Natural killer cell (primary cell): ENCODE measurements around a stretch of chr7.

GRCh38 chr7:140791758-140792673, 95.5 kb downstream of the NDUFB2 start:
- PRO-cap, result no peak

GRCh38 chr7:140886401-140886850, 38.3 kb downstream of the BRAF start:
- PRO-cap, result no peak

DNA sequence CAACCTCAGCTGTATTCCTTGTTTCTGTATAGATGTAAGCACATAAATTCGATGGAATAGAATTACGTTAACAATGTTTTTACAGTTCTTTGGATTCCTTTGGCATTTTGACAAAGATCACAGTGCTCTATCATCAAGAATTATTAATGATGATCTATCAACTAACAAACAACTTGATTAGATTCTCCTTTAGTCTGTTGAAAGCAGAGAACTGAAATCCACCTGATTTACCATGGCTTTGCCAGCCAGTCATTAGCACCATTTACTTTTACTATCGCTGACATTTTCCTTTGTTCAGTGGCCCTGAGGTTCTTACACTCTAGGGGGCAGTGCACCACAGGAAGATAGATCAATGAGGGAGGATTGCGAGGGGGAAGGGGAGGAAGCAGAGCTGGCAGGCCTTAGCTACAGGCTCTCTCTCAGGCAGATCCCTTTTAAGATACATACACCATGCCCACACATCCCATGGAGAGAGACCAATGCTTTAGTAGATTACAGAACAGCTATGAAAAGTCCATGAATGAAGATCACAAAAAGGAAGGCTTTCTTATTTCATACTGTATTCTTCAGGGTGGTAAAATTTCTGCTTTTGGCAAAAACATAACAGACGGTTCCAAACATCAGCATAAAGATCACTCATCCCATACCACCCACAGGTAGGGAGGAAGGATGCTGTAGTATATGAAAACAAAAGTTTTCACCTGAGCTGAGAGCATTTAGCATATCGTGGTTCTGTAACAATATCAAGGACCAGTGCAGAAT, 47.5 kb downstream of the DENND11 start:
- PRO-cap, result no peak

- PRO-cap, result no peak
Observed at GRCh38 chr7:141656540-141657041, 45.4 kb downstream of the DENND11 start.

DNA sequence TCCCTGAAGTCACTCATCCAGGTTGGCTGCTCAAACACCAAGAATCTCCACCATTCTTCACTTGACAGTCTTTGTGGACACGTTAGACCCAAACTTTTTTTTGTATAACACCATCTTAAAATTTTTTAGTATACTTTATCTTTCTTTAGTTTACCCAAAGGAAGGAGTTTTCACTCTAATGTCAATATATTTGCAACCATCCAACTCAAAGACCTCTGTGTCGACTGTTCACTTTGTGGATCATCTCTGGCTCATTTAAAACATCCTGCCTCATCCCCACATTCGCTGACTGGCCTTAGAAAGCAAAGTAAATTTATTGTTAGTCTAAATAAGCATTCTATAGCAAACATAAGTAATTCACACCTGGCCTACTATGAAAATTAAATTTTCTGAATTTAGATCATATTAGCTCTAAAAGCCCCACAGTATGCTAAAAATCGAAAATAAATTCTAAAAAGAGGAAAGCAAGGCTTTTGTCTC, 44.6 kb downstream of the DENND11 start:
- PRO-cap, result no peak

- PRO-cap, result no peak
Observed at GRCh38 chr7:141695603-141696314, 6.2 kb downstream of the DENND11 start.

- PRO-cap, result no peak
Observed at GRCh38 chr7:142477790-142478374, 220.0 kb upstream of the PRSS58 start.

DNA sequence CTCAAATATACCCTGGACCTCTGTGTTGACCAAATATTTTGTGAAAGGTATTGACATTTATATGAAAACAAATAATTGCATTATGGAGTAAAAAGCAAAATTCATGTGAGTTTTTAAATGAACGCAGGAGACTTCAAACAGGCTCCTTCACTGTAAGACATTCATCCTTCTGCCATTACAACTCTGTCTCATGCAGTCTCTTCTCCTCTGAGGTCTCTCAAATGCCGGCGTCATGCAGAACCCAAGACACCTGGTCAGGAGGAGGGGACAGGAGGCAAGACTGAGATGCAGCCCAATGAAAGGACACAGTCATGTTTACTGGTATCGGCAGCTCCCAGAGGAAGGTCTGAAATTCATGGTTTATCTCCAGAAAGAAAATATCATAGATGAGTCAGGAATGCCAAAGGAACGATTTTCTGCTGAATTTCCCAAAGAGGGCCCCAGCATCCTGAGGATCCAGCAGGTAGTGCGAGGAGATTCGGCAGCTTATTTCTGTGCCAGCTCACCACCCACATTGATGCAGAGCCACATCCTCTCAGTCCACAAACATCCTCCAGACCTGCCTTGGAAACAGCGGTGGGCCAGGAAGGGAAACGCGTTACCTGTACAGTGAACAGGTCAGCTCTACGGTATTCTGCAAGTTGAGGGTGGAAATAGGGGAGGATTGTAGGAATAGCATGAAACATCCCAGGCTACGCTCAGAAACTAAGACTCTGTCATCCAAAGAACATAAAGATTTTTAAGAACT, 133.2 kb upstream of the PRSS1 start:
- PRO-cap, result no peak

GRCh38 chr7:142636476-142637143, 112.7 kb upstream of the PRSS1 start:
- PRO-cap, result no peak

GRCh38 chr7:142670469-142670838, 78.8 kb upstream of the PRSS1 start:
- PRO-cap, result no peak

GRCh38 chr7:142796932-142797896, 26.4 kb downstream of the PRSS2 start:
- PRO-cap, result bidirectional peak, plus-strand start at chr7:142797040, minus-strand start at chr7:142796890

- PRO-cap, result bidirectional peak, plus-strand start at chr7:142798310, minus-strand start at chr7:142798174; bidirectional peak, plus-strand start at chr7:142798511, minus-strand start at chr7:142798530; bidirectional peak, plus-strand start at chr7:142798735, minus-strand start at chr7:142798622
Observed at GRCh38 chr7:142798246-142799197, 27.8 kb downstream of the PRSS2 start.

GRCh38 chr7:142807568-142808234, 36.9 kb downstream of the PRSS2 start:
- PRO-cap, result bidirectional peak, plus-strand start at chr7:142808102, minus-strand start at chr7:142808022

GRCh38 chr7:143003419-143003844, 23.5 kb downstream of the OR9A2 start:
- PRO-cap, result no peak

GRCh38 chr7:143279778-143280290, 4.9 kb upstream of the TMEM139 start:
- PRO-cap, result no peak

GRCh38 chr7:143291233-143291776, 3.2 kb downstream of the CASP2 start:
- PRO-cap, result no peak

- PRO-cap, result no peak
Observed at GRCh38 chr7:143370218-143370637, 7.7 kb upstream of the FAM131B start.

DNA sequence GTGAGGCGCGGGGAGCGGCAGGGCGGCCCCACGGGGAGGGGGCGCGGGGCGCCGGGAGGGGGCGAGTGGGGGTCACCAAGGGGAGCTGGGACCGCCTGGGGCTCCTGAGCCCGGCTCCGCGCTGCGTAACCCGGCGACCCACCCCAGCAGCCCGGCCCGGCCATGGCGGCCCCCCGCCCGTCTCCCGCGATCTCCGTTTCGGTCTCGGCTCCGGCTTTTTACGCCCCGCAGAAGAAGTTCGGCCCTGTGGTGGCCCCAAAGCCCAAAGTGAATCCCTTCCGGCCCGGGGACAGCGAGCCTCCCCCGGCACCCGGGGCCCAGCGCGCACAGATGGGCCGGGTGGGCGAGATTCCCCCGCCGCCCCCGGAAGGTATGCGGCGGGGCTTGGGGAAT, 261 bp downstream of the ZYX start:
- PRO-cap, result unidirectional peak, minus-strand start at position 206 of the sequence

- PRO-cap, result no peak
Observed at GRCh38 chr7:143390982-143391768, 10.0 kb downstream of the ZYX start.

GRCh38 chr7:143407058-143408052, 1.3 kb downstream of the EPHA1 start:
- PRO-cap, result bidirectional peak, plus-strand start at chr7:143407815, minus-strand start at chr7:143407680